ENCODE measurements around the gene SIPA1L1.

- RRBS: no CpG with 5 or more reads among the region's 6 CpGs
Measured at GRCh38 chr14:69442001-69442563, 42.4 kb upstream of the PLEKHD1 start.

GRCh38 chr14:69658416-69659139 lies 47.2 kb downstream of the SUSD6 start:
- RRBS: no CpG with 5 or more reads among the region's 11 CpGs

DNA sequence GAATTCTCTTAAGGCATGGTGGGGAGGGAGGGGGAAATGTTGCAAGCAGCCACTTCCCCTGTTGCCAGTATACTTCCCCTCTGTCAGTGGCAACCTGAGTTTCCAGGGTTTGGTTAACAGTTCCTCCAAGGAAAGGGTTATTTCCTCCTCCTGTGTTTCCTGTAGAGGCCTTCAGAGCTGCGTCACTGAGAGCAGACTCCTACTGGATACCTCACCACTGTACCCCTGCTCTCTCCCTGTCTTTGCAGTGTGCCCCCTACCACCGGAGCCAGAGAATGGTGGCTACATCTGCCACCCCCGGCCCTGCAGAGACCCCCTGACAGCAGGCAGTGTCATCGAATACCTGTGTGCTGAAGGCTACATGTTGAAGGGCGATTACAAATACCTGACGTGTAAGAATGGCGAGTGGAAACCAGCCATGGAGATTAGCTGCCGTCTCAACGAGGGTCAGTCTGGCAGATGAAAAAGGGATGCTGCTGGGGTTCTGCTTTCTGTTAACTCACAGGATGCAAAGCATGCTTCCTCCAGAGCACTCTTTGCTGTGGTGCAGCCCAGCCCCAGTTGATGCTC lies 63.7 kb upstream of the SRSF5 start:
- RRBS: no CpG with 5 or more reads among the region's 9 CpGs

DNA sequence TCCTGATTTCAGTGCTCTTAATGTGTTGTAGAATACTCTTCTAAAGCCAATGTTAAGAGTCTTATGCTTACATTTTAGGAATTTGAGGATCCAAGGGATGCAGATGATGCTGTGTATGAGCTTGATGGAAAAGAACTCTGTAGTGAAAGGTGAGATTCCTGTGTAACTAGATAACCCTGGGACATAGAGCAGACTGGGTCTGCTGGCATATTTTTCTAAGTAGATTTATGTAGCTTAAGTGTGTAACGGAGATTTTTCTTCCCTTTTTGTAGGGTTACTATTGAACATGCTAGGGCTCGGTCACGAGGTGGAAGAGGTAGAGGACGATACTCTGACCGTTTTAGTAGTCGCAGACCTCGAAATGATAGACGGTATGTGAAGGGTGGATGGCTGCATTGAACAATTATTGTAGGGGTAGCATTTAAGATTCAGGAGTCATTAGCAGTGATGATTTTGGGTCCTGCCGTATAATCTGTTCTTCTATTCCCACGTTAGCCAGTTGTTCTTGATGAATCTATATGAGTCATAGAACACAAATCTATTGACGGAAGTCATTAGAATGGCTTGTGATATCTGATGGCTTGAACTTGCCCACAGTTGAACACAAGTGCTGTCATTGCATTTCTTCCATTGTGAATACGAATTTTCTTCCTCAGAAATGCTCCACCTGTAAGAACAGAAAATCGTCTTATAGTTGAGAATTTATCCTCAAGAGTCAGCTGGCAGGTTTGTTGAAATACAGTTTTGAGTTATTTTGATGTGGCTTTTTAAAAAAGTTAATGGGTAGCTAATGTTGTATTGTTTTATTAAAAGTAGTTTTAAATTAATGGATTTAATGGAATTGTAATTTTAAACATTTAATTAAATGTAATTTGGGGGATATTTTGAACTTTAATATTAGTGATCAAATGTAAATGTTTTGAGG lies 1.8 kb downstream of the SRSF5 start:
- RRBS: no CpG with 5 or more reads among the region's 13 CpGs

DNA sequence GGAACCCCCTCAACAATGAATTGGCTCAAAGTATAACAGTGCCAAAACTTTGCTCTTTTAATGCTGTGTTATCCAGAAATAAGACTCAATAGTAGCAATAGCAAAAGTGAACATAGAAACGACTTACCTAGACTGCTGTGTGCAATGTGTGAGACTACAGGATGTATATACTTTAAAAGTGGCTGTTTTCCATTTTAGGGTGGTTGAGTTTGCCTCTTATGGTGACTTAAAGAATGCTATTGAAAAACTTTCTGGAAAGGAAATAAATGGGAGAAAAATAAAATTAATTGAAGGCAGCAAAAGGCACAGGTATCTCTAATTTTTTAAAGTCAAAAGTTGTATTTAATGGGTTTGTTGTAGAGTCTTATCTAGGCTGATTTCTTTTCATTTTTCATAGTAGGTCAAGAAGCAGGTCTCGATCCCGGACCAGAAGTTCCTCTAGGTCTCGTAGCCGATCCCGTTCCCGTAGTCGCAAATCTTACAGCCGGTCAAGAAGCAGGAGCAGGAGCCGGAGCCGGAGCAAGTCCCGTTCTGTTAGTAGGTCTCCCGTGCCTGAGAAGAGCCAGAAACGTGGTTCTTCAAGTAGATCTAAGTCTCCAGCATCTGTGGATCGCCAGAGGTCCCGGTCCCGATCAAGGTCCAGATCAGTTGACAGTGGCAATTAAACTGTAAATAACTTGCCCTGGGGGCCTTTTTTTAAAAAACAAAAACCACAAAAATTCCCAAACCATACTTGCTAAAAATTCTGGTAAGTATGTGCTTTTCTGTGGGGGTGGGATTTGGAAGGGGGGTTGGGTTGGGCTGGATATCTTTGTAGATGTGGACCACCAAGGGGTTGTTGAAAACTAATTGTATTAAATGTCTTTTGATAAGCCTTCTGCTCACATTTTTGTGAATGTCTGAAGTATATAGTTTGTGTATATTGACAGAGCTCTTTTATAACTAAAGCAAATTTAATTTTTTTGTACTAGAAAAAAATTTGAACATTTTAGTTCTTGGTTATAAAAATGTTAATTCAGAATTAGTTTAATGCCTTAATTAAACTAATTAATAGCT lies 4.2 kb downstream of the SRSF5 start:
- RRBS: 93% methylated on average over 10 of the region's 17 CpGs

DNA sequence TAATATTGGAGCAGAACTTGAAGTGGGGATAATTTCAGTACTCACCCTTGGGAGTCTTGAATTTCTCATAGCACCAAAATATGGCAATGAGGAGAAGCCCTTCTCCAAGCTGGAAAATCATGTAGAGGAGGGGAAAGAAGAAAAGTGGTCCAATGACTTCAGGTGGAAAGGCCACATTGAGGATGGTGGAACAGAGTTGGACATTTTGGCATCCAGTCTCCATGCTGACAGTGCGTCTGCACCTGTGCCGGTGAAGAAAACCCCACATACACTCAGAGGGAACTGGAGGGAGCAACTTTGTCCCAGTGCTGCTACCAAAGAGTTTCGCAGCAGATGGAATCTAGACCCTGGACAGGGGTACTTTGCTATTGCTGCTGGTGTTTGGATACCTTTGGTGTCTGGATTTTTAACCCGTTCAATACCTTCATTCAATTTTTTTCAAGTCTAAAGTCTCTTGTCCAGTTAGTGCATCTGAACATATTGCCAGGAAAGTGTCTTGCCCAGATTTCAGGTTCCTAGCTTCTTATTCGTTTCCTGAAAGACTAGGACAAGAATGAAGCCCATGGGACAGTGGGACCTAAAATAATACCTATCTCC lies 11.4 kb downstream of the SRSF5 start:
- RRBS: no CpG with 5 or more reads among the region's 5 CpGs

DNA sequence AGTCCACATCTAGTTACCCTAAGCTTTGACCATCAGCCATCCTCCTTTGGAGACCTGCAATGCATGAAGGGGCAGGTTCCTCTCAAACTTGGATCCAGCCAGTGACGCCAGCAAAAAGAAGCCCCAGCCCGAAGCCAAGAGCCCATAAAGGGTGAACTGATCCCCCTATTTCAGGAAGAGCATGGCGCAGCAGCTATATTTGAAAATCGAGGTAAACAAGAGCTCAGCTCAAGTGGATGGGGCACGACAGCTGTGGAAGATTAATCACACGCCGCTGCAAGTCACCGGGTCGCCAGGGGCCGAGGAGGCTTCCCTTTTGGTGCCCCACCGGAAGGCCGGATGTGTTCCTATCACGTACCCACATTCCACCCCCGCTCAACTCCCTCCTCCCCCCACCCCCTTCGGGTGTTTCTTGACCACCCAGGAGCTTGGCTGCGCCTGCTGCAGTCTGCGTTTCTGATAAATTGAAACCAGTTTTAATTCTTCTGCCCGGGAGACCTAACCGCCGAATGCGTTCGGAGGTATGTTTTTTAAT lies 2.0 kb downstream of the SLC8A3 start:
- RRBS: 8% methylated on average over 4 of the region's 22 CpGs

GRCh38 chr14:70293714-70294176 lies 65.7 kb downstream of the COX16 start:
- RRBS: no CpG with 5 or more reads among the region's 8 CpGs

GRCh38 chr14:70811538-70812194 lies 2.4 kb upstream of the MAP3K9 start:
- RRBS: no CpG with 5 or more reads among the region's 4 CpGs

GRCh38 chr14:70934680-70935406 lies 27.6 kb downstream of the PCNX1 start:
- RRBS: no CpG with 5 or more reads among the region's 5 CpGs

DNA sequence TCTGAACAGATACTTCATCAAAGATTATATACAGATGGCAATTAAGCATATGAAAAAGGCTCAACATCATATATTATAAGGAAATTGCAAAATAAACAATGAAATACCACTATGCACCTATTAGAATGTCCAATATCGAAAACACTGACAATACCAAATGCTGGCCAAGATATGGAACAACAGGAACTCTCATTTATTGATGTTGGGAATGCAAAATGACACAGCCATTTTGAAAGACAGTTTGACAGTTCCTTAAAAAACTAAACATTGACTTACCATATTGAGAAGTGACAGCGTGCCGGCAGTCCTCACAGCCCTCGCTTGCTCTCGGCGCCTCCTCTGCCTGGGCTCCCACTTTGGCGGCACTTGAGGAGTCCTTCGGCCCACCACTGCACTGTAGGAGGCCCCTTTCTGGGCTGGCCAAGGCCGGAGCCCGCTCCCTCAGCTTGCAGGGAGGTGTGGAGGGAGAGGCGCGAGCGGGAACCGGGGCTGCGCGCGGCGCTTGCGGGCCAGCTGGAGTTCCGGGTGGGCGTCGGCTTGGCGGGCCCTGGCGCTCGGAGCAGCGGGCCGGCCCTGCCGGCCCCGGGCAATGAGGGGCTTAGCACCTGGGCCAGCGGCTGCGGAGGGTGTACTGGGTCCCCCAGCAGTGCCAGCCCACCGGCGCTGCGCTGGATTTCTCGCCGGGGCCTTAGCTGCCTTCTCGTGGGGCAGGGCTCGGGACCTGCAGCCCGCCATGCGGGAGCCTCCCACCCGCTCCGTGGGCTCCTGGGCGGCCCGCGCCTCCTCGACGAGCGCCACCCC lies 66.2 kb upstream of the SIPA1L1 start:
- RRBS: 39% methylated on average over 8 of the region's 48 CpGs

- RRBS: 2% methylated on average over 18 of the region's 63 CpGs
Measured at GRCh38 chr14:71320032-71320830, at the start of gene SIPA1L1. Gene SIPA1L1, plus strand, starts transcription at chr14:71320476.

DNA sequence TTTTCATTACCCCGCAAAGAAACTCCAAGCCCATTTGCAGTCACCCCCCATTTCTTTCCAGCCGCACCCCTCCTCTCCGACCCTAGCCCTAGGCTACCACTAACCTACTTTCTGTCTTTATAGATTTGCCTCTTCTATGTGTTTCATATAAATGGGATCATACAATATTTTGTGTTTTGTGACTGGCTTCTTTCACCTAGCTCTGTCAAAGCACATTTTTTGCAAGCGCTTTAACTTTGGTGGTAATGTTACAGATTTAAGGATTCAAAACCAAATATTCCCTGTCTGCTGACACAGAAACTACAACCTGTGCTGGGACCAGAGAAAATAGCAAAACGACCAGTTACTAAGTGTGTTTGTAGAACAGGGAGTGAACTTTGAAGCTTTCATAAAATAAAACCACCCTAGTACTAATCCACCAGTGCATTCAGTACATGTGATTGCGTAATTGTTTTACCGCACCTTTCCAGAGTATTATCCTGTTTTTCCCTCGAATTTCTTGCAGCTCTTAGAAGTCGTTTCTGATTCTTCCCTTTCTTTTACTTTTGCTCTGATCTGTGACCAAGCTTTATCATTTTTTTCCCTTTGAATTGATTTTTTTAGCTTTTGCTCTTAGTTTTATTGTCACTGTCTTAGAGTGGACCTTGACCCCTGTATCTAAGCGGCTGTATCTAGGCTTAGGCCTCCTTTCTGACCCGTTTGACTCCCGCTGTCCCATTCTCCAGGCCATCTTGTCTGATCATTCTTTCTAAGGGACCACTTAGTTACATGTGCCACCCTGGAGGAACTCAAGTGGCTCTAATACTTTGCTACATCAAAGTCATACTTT lies 16.2 kb downstream of the SIPA1L1 start:
- RRBS: no CpG with 5 or more reads among the region's 12 CpGs

DNA sequence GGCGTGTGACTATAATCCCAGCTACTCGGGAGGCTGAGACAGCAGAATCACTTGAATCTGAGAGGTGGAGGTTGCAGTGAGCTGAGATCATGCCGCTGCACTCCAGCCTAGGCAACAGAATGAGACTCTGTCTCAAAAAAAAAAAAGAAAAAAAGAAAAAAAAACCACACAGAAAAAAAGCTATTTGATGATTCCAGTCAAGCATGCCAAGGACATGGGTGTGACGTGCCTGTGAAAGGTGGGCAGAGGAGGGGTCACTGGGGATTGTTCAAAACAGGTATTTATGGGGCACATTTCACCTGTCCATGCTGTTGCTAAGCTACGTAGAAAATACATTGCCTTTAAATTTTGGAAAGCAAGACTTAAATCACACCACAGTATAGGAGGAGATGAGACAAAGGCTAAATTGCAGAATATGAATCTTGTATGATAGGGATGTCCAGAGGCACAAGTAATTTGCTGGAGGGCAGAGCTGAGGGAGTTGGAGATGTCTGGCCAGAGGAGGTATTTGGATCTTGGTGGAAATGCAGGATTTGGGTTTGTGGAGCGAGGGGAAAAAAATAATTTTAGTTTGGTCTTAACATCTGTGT lies 416.1 kb downstream of the DPF3 start:
- RRBS: no CpG with 5 or more reads among the region's 6 CpGs

DNA sequence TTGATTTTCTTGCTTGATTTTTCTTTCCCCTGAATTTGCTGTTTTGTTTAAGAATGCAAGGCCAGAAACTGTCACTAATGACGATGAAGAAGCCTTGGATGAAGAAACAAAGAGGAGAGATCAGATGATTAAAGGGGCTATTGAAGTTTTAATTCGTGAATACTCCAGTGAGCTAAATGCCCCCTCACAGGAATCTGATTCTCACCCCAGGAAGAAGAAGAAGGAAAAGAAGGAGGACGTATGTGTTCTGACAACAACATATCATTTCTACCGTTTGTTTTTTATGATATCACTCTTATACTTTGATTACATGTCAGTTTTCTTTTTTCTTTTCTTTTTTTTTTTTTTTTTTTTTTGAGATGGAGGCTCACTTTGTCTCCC lies 38.5 kb downstream of the RBM25 start:
- RRBS: no CpG with 5 or more reads among the region's 4 CpGs

DNA sequence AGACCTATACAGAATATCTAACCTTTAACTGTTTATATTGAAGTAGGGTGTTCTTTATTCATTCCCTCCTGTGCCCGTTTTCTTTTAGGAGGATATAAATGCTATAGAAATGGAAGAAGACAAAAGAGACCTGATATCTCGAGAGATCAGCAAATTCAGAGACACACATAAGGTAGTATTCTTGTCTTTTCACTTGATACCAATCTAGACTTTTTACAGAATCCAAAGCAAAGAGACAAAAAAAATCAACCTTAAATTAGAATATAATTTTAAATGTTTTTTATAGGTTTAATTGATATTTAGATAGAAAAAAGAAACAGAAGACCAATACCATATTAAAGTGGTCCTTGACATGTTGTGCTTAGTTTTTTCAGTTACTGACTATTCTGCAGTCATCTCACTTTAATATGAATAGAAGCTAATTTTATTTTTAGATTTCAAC lies 36.7 kb upstream of the PSEN1 start:
- RRBS: no CpG with 5 or more reads among the region's 2 CpGs

DNA sequence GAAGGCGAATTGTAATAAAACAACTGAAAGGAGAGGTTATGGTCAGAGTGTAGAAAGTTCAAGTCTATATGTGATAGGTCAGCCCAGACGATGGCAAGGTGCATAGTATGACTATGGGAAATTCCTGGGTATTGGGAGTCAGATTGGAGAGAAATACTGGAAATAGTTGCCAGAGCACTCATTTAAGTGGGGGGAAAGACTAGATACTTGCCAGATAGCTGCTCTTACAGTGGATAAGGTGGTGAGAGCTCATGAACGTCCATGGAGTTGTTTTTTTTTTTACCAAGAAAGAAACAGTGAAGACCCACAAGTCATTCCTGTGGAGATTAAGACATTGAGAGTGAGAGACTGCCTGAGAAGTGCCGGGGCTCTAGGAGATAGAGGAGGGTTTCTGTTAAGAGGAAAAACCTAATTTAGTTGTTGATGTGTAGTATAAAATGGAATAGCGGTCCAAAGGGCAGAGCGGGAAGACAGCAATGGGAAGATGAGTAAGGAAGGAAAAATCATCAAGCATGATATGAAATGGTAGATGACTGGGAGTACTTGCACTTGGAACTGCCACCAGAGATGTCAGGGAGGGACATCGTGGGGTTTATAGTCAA lies 20.4 kb upstream of the PSEN1 start:
- RRBS: no CpG with 5 or more reads among the region's 7 CpGs

DNA sequence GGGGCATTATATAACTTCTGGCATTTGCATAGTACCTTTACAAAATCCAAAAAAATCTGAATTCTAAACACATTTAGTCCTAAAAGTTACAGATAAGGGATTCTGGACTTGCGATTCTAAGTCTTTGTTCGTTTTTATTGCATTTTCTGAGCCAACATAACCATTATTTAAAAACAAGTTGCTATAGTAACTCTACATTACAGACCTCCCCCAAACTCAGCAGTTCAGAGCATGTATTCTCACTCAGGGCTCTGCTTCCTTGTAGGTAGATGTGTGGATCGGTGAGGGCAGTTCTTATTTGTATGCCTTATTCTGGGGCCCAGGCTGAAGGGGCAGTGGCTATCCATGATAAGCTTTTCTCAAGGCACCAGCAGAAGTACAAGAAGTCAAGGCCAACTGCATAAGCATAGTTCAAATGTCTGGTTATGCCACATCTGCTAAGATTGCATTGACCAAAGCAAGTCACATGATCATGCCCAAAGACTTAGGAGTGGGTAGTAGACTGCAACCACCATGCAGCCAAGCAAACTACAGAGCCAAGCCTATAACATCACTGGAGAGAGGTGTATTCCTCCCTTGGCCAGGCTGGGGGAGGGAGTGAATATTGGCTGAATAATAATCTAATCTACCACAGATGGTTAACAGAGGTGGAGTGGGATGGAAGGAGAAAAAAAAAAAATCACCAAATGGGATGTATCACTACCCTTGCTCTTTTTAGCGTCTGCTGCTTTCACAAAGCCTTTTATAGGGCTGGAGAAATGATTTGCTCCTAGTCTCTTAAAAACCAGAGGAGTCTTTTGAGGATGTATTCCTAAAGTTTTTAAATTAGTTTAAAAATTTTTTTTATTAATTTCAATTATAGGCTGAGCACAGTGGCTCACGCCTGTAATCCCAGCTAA lies 4.6 kb downstream of the PSEN1 start:
- RRBS: no CpG with 5 or more reads among the region's 5 CpGs

GRCh38 chr14:73162126-73162879 lies 26.0 kb downstream of the PSEN1 start:
- RRBS: no CpG with 5 or more reads among the region's 12 CpGs

GRCh38 chr14:73272197-73272751 lies 35.0 kb downstream of the PAPLN start:
- RRBS: no CpG with 5 or more reads among the region's 8 CpGs

Measured in epithelial cell of esophagus (primary cell).